Esophagus squamous epithelium (tissue), 4 donors: ENCODE data around the gene NECTIN3.

DNA sequence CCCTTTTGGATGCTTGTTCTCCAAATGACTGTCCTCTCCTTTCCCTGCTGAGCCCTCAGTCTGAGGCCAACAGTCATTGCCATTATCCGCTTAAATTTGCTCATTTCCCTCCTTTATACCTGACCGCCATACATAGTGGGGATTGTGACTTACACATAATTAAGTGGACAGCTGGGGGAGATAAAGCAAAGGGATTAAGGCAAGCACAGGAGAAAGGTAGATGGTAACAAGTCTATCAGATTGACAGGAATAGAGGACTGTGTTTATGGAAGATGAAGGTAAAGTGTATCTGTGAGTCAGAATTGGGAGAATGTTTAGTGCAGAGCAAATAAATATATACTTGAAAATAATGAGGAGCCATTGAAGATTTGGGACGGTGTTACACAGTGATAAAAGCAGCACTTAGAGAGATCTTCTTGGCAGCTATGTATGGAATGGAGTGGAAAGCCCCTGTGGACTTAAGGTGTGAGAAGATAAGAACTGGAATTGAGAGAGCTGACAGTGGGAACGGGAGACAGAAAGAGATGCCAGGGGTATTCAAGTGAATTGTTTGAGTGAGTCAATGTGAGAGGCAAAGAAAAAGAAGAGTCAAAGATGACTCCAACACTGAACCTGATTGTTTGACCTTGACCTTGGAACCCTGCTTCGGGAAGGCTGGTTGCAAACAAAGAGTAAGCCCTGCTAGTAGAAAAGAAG lies 238.4 kb downstream of the BBX start:
- PRO-cap, result no peak
- RAMPAGE, long total RNA, 4 experiments, result no peak in any of the 4 experiments

DNA sequence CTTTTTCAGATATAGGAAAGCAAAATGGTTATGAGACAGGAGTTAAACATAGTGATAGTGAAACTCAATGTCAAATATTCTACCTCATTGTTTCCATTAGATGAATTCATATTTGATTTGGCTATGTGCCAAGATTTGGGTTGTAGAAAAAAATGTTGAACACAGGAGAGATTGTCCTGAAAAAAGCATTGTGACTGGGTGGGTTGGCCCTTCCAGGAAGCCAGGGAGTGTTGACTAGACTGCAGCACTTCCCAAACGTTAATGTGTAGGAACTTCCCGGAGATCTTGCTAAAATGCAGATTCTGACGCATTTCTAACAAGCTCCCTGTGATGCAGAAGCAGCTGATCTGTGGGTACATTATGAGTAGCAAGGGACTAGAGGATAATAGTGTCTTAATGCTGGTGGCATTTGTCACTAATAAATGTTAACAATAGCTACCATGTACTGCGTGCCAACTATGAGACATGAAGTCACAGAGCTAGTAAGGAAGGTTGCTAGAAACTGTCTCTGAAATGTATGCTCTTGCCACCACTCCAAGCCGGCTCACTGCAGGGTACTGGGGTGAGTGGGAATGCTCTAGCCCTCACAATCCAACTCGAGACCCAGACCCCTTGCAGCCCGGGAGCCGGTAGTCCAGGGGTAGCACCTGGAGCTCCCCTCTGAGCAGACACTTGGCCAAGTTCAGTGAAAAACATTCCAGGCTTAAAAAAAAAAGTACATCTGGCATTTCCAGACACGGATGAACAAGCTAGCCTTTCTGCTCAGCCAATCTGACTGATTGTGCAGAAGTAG lies 120.6 kb downstream of the CD47 start:
- PRO-cap, result unidirectional peak, minus-strand start at position 263 of the sequence
- RAMPAGE, long total RNA, 4 experiments, result no peak in any of the 4 experiments

GRCh38 chr3:108006975-108007360 lies 83.9 kb downstream of the CD47 start:
- PRO-cap, result no peak
- RAMPAGE, long total RNA, 4 experiments, result no peak in any of the 4 experiments

DNA sequence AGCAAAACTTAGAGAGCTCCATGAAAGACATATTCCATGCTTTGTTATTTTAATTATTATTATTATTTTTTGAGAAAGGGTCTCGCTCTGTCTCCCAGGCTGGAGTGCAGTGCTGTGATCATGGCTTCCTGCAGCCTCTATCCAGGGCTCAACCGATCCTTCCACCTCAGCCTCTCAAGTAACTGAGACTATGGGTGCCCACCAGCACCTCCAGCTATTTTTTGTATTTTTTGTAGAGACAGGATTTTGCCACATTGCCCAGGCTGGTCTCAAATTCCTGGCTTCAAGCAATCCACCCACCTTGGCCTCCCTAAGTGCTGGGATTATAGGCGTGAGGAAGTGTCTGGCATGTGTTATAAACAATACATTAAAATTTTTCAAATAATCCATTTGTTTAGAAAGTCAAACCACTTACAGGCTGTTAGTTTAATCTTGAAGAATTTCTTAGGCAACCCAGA lies 49.8 kb downstream of the CD47 start:
- PRO-cap, result no peak
- RAMPAGE, long total RNA, 4 experiments, result no peak in any of the 4 experiments

- PRO-cap, result no peak
- RAMPAGE, long total RNA, 4 experiments, result no peak in any of the 4 experiments
Measured at GRCh38 chr3:108051786-108052225, 39.0 kb downstream of the CD47 start.

GRCh38 chr3:108219301-108219777 lies 2.9 kb downstream of the IFT57 start:
- PRO-cap, result unidirectional peak, minus-strand start at chr3:108219502
- RAMPAGE, long total RNA, 4 experiments, result no peak in any of the 4 experiments

- PRO-cap, result no peak
- RAMPAGE, long total RNA, 4 experiments, result no peak in any of the 4 experiments
Measured at GRCh38 chr3:108590403-108591046, 1.0 kb downstream of the DZIP3 start.

GRCh38 chr3:108644277-108644922 lies 54.9 kb downstream of the DZIP3 start:
- PRO-cap, result no peak
- RAMPAGE, long total RNA, 4 experiments, result no peak in any of the 4 experiments

- PRO-cap, result no peak
- RAMPAGE, long total RNA, 4 experiments, result no peak in any of the 4 experiments
Measured at GRCh38 chr3:108749320-108749659, 7.9 kb downstream of the RETNLB start.

- PRO-cap, result bidirectional peak, plus-strand start at chr3:109807257, minus-strand start at chr3:109807054
- RAMPAGE, long total RNA, 4 experiments, result no peak in any of the 4 experiments
Measured at GRCh38 chr3:109806747-109807490, 469.6 kb upstream of the DPPA4 start.

GRCh38 chr3:110626907-110627312 lies 444.7 kb upstream of the NECTIN3 start:
- PRO-cap, result no peak
- RAMPAGE, long total RNA, 4 experiments, result no peak in any of the 4 experiments

DNA sequence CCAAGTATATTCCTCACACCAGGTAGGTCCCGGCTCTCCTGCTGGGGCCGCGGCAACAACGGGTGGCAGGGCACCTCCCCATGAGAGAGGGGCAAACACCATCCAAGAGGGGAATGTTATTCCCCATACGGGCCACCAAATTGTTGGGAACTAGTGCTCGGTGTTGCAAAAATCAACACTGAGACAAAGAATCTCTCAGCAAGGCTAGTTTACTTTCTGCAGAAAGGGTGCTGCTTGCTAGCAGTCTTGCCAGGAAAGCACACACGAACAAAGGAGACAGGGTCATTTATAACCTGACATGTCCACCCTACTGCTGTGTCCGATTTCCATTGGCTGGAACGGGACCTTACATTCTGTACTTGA lies 102.1 kb upstream of the NECTIN3 start:
- PRO-cap, result no peak
- RAMPAGE, long total RNA, 4 experiments, result no peak in any of the 4 experiments

GRCh38 chr3:111071466-111072221 lies at the start of gene NECTIN3:
Gene NECTIN3, plus strand, starts transcription at chr3:111071816.
- PRO-cap, result bidirectional peak, plus-strand start at chr3:111071640, minus-strand start at chr3:111071386
- RAMPAGE, long total RNA, 4 experiments, result no peak in any of the 4 experiments

DNA sequence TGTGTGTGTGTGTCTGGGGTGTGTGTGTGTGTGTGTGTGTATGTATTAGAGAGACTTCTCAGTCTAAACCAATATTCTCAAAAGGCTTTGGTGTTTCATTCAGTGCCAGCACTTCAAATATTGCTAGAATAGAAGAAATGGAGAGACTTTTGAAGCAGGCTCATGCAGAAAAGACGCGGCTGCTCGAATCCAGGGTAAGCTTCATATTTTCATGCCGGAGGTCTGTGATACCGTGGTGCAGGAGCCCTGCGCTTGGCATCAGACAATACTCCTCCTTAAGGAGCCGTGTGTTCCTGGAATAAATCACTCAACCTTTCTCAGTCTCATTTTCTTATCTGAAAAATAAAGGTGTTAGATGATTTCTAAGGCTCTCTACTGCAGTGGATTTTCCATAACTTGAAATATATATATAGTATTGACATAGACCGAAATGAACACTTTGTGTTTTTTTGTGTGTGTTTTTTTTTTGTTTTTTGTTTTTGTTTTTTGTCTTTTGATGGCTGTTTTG lies 12.3 kb upstream of the ABHD10 start:
- PRO-cap, result no peak
- RAMPAGE, long total RNA, 4 experiments, result no peak in any of the 4 experiments

- PRO-cap, result no peak
- RAMPAGE, long total RNA, 4 experiments, result no peak in any of the 4 experiments
Measured at GRCh38 chr3:111999849-112000914, 1.5 kb downstream of the TAGLN3 start.

DNA sequence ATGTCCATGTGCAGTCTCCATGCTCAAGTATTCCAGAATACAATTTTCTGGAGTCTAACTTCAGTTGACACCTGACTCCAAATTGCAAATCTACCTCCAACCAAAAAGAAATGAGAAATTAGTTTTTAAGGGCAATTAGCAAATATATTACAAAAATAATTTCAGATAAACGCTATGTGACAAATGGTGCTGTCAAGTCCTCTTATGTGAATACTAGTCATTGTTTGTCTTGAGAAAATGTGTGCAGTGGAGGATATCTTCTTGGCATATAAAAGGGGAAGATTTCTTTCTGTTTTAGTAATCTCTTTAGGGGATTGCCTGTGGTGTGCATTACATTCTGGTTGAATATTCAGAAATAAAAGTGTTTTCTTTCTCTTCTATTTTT lies 2.9 kb upstream of the GCSAM start:
- PRO-cap, result no peak
- RAMPAGE, long total RNA, 4 experiments, result no peak in any of the 4 experiments

DNA sequence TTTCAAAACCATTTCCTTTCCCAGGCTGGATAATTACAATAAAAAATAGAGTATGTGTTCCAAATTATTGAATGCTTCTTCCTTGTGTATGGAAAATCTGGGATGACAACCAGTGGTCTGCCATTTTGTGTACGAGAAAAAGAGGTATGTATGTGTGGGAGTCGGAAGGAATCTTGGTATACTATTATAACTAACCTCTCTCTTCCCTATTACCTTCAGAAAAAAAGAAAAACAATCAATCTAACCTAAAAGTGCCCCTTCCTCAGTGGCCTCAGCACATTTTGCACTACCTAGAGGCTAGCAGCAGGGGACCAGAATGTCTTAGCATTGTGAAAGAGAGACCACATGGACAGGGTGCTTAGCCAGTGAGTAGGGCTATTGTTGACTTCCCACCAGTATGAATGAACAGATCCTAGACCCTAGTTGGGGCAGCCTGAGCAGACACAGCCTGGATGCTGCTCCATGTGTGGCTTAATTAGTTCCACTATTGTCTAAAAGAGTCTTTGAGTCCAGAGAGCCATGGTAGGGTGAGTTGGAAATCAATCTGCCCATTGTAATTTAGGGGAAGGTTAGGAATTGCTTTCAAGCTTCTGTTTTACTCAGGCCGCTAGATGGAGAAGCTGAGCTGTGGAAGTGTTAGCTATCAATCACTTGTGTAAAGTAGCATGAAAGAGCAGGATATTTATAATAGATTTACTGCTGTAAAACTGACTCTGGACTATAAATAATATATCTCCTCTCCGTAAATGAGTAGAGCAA lies 3.8 kb upstream of the GCSAM start:
- PRO-cap, result no peak
- RAMPAGE, long total RNA, 4 experiments, result no peak in any of the 4 experiments

DNA sequence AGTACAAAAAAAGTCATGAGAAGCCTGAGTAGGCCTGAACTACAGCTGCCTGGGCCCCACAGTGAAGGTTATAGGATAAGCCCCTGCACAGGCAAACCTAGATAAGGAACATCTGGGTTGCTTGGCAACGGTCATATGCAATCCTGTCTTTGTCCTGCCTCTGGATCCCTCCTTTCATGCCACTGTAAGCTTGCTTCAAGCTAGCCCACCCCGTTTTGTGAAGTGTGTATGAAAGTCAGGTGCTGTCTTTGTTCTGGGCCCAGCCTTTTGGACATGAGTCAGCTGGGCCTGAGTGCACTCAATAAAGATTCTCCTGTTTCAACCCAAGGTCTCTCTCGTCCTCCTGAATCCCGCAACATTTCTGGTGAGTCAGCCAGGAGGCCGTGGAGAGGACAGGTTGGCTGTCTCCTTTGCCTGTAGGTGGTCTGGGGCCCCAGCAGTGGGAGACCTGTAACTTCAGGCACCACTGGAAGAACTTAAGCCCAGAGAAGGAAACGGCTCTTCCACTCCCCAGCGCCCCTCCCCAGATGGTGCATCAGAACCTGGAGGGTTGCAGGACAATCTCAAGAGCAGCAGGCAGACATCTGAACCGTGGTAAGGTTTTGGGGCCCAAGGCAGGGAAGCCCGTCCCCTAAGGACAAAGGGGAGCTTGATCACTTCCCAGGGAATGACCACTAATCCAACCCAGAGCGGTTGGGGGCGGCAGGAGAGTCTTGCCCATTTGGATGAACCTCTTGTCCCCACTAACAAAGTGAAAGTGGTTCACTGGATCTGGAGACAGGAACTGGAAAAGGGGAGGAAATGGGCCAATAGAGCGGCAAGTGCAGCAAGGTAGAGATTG lies 8.3 kb upstream of the SLC9C1 start:
- PRO-cap, result no peak
- RAMPAGE, long total RNA, 4 experiments, result no peak in any of the 4 experiments

DNA sequence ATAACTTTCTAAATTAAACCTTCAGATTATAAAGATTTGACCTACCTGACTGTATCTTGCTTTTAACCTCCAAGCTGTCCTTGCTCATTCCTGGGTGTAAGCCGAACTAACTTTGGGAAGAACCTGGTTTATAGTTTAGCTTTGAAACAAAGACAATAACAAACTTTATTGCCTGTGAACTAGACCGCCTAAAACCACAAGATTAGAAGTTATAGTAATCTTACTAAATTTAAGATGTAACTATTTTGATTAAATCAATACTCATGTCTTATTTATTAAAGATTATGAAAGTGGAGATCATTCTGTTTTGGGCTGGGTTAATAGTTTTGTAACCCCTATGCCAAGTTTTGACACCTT lies 71.3 kb downstream of the CD200 start:
- PRO-cap, result no peak
- RAMPAGE, long total RNA, 4 experiments, result no peak in any of the 4 experiments

DNA sequence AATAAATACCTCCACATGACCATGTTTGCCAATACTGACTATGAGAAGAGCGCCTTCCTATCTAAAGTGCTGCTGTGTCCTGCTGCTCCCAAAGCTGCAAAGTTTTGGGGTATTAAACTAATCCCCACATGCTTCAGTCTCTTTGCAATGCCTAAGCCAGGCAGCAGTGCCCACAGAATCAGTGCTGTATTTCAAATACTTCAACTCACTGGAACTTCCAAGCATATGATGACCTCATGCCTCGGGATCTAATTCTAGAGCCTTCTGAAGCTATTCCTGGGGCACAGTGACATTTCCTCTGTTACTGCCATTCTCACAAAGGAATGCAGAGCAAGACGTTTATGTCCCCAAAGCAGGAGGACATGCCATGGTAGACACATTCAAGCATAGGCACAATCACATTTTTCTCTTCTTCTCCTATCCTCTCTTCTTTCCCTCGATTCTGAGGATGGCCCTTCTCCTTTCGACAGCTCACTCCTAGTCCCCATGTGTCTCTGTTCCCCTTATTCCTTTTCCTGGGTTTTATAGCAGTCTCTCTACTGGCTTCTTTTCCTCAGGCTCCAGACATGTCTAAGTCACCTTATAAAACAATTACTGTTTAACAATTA lies 78.5 kb downstream of the CD200 start:
- PRO-cap, result no peak
- RAMPAGE, long total RNA, 4 experiments, result no peak in any of the 4 experiments